SK-N-SH (cell line): ENCODE measurements around a stretch of chr1.

DNA sequence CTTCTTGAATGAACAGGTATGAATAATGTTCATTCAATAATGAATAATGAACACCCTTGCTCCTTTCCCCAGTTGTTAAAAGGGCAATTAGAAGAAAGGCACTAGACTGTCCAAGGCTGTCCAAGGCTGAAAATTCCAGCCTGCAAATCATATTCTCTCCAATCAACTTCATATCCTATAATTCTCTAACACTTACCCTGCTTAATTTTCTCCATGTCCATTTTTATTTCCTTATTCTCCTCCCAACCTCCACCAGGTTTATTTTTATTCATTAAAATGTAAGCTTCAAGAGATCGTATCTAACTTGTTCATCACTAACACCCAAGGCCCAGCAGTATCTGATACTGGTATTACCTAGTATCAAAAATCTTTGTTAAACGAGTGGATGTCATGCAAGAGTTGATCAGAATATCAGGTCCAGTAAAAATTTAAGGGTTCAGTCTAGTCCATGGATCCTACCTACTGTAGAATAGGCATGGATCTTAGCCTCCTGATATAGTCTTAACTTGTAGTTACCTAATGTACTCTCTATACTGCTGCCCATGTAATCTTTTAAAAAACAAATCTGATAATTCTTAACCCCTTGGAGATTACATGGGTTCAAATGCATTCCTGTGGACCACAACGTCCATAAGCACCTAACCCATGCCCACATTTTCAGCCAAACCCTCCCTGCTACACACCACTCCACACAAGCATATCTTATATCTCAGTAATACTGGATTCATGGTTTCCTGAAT lies 29.1 kb downstream of the GPATCH2 start:
- RRBS, result no CpG with 5 or more reads among the region's 3 CpGs
CAGE:
- cytosol, long polyA plus RNA, result no peak
- long polyA plus RNA, result no peak
- nucleus, long polyA plus RNA, result start-site peak on the minus strand centred at position 629 of the sequence, 341 bp wide, 15 and 25 reads in 2 replicates

- RRBS, result 97% methylated on average over 13 of the region's 37 CpGs
CAGE:
- cytosol, long polyA plus RNA, result no peak
- long polyA plus RNA, result no peak
- nucleus, long polyA plus RNA, result no peak
These were observed 293.7 kb downstream of the SPATA17 start for GRCh38 chr1:217924713-217925317.

DNA sequence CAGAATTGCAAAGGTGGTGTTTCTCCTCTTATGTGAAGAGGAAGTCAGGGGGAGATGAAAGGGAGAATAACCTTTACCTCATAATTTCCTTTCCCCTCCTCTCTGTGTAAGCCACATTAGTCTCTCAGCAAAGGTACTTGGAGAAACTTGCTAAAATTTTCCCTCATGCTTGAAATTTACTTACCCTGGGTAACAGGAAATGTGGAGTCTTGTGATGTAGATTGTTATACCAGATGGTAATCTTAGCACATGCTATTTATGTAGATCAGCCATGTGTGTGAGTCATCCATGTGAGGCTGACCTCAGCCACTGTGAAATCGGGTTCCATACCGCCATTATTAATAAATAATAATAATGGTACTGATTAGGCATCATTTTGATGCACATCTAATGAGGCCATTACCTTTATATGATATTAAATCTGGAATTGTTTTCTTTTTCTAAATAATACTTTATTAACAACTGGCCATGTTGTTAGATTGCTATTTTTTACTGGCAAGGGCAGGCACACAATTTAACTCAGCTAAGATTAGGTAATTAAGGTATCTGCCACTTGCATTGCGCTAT lies 128.5 kb downstream of the TGFB2 start:
- RRBS, result no CpG with 5 or more reads among the region's 3 CpGs
CAGE:
- cytosol, long polyA plus RNA, result no peak
- long polyA plus RNA, result no peak
- nucleus, long polyA plus RNA, result no peak

- RRBS, result 4% methylated on average over 35 of the region's 75 CpGs
CAGE:
- cytosol, long polyA plus RNA, result no peak
- long polyA plus RNA, result no peak
- nucleus, long polyA plus RNA, result no peak
These were observed 555 bp downstream of the SLC30A10 start for GRCh38 chr1:219927621-219928382.

GRCh38 chr1:219954899-219955474 lies 26.6 kb upstream of the SLC30A10 start:
- RRBS, result no CpG with 5 or more reads among the region's 10 CpGs
CAGE:
- cytosol, long polyA plus RNA, result no peak
- long polyA plus RNA, result no peak
- nucleus, long polyA plus RNA, result no peak

GRCh38 chr1:219958837-219959545 lies 30.6 kb upstream of the SLC30A10 start:
- RRBS, result no CpG with 5 or more reads among the region's 17 CpGs
CAGE:
- cytosol, long polyA plus RNA, result no peak
- long polyA plus RNA, result no peak
- nucleus, long polyA plus RNA, result no peak

- RRBS, result no CpG with 5 or more reads among the region's 3 CpGs
CAGE:
- cytosol, long polyA plus RNA, result no peak
- long polyA plus RNA, result no peak
- nucleus, long polyA plus RNA, result no peak
These were observed 49.3 kb downstream of the EPRS1 start for GRCh38 chr1:219996880-219997485.

GRCh38 chr1:220022237-220022551 lies 24.1 kb downstream of the EPRS1 start:
- RRBS, result no CpG with 5 or more reads among the region's 3 CpGs
CAGE:
- cytosol, long polyA plus RNA, result no peak
- long polyA plus RNA, result no peak
- nucleus, long polyA plus RNA, result no peak

DNA sequence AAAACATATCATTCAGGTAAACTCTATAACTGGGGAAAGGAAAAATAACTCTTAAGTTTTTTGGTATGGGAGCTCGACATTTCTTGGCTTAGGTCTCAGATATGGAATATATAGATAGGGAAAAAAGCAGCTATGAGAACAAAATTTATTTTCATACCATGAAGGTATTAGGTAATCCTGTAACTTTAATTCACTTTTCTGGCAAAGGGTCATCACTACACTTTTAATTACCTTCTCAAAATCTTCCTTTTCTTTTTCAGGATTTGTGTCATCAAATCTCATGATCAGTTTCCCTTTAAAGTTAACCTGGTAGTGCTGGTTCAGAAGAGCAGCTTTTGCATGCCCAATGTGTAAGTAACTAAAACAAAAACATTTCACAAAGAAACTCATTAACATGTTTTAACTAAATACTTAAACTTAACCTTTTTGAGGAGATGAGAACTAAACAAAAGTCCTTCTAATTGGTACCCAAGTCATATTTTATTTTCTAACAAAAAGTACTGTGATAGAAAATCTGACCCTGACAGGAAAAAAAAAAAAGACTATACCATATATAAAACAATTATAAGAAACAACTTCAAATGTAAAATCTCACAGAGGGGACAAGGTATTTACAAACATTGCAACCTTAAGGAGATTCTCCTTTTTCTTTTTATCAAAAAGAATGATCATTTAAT lies 21.3 kb downstream of the EPRS1 start:
- RRBS, result no CpG with 5 or more reads among the region's 1 CpG
CAGE:
- cytosol, long polyA plus RNA, result no peak
- long polyA plus RNA, result no peak
- nucleus, long polyA plus RNA, result no peak

DNA sequence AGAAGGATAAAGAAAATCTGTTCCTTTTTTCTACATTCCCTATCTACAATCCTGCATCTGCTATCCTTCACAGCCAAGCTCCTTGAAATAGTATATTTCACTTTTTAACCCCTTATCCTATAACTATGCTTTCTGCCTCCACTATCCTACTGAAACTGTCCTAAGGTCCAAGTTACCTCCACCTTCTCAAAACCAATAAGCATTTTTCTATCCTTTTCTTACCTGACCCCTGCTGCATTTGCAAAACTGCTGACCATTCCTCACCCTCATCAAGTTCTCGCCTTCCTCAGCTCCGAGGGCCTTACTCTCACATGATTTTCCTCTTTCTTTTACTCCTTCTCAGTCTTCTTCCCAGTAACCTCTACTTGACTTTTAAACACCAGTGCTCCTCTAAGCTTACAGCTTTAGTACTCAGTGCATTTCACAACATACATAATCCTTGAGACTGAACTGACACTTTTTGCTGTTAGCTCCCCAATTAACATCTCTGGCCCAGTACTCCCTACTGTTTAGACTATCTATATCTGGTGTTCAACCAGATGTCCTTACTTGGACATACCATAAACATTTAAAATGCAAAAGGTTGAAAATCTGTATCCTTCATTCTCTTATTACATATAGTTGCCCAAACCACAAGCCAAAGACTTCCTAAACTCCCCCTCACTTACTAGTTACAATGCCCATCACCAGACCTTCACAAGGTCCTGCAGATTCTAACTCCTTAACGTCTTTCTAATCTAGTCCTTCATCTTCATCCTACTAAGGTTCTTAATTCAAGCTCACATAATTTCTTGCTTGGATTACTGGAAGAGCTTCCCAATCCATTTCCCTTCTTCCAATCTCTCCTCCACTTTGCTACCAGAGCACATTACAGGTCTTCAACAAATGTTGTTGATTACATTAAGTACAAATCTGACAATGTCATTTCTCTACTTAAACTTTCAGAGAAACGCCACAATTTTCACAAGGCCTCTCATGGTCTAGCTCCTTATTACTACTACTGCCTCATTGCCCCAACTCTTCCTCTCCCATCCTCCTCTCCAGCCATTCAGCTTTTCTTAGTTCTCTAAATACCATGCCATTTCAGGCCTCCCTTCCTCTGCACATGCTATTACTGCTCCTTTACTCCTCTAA lies 2.0 kb downstream of the RAB3GAP2 start:
- RRBS, result no CpG with 5 or more reads among the region's 4 CpGs
CAGE:
- cytosol, long polyA plus RNA, result no peak
- long polyA plus RNA, result no peak
- nucleus, long polyA plus RNA, result no peak

DNA sequence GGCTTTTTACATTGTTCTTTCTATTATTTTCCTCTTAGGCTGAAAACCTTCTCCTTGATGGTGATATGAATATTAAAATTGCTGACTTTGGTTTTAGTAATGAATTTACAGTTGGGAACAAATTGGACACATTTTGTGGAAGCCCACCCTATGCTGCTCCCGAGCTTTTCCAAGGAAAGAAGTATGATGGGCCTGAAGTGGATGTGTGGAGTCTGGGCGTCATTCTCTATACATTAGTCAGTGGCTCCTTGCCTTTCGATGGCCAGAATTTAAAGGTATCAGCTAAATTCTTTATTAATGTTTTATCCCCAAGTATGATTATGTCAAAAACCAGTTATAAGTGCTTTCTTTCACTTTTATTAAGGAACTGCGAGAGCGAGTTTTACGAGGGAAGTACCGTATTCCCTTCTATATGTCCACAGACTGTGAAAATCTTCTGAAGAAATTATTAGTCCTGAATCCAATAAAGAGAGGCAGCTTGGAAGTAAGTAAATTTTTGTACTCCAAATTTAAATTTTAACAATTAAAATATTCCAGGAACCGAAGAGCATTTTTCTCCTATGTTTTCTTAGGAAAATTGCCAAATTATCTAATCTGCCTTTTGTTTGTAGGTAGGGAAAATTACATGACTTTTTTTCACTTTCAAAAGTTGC lies 71.8 kb upstream of the C1orf115 start:
- RRBS, result no CpG with 5 or more reads among the region's 8 CpGs
CAGE:
- cytosol, long polyA plus RNA, result no peak
- long polyA plus RNA, result no peak
- nucleus, long polyA plus RNA, result no peak

GRCh38 chr1:220779740-220780360 lies 6.9 kb upstream of the MTARC1 start:
- RRBS, result no CpG with 5 or more reads among the region's 3 CpGs
CAGE:
- cytosol, long polyA plus RNA, result no peak
- long polyA plus RNA, result no peak
- nucleus, long polyA plus RNA, result no peak

DNA sequence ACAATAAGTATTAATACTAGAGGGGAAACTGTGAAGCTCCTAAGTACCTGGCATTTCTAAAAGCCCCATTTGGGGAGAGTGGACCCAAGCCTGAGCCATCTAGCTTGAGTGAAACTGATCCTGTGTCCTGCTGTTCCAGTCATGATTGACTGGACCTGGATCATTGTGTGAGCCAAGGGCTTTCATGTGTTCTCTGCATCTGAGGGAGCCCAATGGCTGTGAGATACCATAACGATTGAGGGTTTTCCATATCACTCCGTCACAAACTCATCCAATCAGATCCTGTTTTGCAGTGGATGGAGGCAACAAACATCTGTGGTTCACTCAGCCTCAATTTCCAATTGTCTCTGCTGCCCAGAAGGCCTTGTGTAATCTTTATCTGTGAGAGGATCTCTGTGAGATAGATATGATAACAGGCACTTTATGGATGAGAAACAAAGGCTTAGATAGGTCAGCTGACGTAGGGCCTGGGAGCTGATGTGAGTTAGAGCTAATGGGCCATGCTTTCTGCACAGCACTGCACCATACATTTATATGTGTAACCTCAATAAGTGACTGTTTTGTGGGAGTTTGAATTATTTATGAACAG lies 3.3 kb upstream of the MTARC1 start:
- RRBS, result no CpG with 5 or more reads among the region's 3 CpGs
CAGE:
- cytosol, long polyA plus RNA, result no peak
- long polyA plus RNA, result no peak
- nucleus, long polyA plus RNA, result no peak

DNA sequence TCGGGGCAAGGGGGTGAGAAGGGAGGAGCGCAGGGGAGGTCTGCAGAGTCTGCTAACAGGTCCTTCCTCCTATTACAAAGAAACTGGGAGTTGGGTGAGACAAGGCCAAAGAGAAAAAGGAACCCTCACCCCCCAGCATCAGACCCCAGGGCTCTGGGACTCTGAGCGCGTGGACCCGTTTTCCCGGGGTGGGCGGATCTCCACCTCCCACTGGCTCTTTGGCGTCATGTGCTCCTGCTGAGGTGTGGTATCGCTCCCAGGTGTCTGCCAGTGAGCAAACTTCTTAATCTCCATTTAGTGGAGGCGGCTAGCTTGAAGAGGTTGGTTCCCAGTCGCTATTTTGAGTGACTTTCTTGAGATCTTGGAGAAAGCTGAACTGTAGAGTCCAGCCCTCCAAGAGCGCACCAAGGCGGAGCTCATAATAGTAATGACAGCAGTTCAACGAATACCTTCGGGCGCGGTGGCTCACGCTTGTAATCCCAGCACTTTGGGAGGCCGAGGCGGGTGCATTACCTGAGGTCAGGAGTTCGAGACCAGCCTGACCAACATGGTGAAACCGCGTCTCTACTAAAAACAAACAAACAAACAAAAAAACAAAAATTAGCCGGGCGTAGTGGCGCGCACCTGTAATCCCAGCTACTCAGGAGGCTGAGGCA lies 674 bp downstream of the MTARC1 start:
- RRBS, result no CpG with 5 or more reads among the region's 27 CpGs
CAGE:
- cytosol, long polyA plus RNA, result no peak
- long polyA plus RNA, result no peak
- nucleus, long polyA plus RNA, result no peak

DNA sequence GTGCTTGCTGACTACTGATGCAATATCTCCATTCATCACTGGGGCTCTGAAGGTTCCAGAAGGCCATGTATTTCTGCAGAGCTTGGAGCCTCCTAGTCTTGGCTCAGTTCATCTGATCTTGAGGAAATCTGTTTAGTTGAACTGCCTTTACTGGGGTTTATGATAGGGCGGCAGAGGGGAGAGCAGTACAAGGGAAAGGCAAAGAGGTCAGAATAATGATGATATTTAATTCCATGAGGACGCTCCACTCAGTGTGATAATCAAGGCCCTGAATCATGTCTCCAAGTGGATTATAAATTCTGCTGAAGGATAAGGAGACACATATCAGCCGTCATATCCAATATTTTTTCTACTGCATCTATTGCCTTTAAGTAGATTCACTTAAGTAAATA lies 394.5 kb downstream of the HLX start:
- RRBS, result no CpG with 5 or more reads among the region's 3 CpGs
CAGE:
- cytosol, long polyA plus RNA, result no peak
- long polyA plus RNA, result no peak
- nucleus, long polyA plus RNA, result no peak

DNA sequence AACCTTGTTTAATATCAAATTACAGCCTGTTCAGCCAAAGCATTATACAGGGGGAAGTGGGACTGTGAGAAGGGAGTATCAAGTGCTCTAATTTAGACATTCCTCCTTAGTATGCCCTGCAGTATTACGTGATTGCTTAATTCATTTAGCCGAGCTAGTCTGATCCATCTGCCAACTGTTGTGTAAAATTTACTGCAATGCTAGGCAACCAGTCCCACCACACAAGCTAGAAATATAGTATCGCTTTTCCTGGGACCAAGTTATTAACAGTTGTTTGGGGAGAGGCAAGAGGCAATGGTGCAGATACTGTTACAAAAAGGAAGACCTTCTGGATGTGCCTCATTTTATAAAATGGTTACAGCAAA lies 283.4 kb downstream of the DUSP10 start:
- RRBS, result no CpG with 5 or more reads among the region's 3 CpGs
CAGE:
- cytosol, long polyA plus RNA, result no peak
- long polyA plus RNA, result no peak
- nucleus, long polyA plus RNA, result no peak

DNA sequence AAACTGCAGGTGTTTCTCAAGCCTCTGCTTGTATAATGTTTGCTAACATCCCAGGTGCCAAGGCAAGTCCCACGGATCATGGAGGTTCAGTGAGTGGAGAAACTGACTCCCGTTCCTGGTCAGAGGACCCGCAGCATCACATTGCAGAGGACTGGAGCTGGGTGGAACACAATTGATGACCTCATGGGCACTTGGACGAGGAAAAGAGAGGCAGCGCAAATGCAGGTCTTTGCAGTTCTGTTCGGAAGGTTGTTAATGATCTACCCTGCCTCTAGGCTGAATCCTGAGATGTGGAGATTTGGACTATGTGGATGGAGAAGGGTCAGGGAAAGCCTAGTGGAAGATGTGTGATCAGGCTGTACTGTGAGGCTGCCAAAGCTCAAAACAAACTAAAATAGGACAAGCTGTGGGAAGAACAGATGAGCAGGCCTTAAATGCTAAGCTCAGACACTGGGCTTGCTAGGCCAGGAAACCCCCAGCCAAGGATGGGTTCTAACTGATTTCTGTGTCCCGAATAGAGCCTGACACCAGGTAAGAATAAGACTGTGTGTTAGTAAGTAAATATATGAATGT lies 192.9 kb downstream of the DUSP10 start:
- RRBS, result no CpG with 5 or more reads among the region's 7 CpGs
CAGE:
- cytosol, long polyA plus RNA, result no peak
- long polyA plus RNA, result no peak
- nucleus, long polyA plus RNA, result no peak

GRCh38 chr1:221552731-221553304 lies 189.1 kb downstream of the DUSP10 start:
- RRBS, result no CpG with 5 or more reads among the region's 10 CpGs
CAGE:
- cytosol, long polyA plus RNA, result no peak
- long polyA plus RNA, result no peak
- nucleus, long polyA plus RNA, result no peak

GRCh38 chr1:221716753-221717130 lies 25.1 kb downstream of the DUSP10 start:
- RRBS, result no CpG with 5 or more reads among the region's 4 CpGs
CAGE:
- cytosol, long polyA plus RNA, result no peak
- long polyA plus RNA, result no peak
- nucleus, long polyA plus RNA, result no peak

DNA sequence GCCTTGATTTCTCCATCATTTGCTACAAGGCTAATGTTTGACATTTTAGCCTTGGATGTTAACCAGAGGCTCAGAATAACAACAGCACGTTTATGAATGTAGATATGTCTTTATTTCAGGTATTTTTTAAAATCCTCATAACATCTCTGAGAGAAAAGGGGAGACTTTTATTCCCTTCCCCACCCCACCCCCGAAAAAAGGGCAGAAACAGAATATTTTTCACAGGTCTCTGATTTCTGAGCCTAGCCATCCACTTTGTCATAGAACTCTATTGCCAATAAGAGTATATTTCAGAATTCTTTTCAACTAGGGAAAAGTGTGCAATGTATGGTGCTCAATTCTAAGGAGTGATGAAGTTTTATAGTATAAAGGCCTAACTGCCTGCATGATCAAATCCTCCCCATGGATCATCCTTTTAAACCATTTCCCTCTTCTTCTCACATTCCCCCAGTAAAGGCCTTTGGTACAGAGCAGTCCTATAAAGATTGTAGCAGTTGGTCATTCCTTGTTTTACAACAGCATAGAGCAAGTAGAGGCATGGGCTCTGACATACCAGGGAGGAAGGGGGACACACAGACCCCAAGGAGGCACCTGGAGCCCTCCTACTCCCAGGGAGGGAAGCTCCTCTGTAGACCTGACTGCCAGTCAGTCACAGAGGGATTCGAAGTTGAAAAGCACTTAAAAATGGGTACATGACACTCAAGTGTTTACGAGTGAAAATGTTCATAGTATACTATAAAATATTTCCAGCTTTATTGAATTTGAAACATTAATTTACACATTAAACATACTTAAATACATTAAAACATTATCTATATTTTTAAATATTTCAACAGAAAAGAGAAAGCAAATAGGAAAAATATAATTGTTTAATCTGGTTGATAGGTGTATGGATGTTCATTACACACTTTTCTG lies 6.9 kb downstream of the DUSP10 start:
- RRBS, result no CpG with 5 or more reads among the region's 4 CpGs
CAGE:
- cytosol, long polyA plus RNA, result no peak
- long polyA plus RNA, result no peak
- nucleus, long polyA plus RNA, result no peak